Endodermal cell (in vitro differentiated cells): ENCODE measurements around the genes PCDHA10, PCDHB2 and PCDHGA2.

DNA sequence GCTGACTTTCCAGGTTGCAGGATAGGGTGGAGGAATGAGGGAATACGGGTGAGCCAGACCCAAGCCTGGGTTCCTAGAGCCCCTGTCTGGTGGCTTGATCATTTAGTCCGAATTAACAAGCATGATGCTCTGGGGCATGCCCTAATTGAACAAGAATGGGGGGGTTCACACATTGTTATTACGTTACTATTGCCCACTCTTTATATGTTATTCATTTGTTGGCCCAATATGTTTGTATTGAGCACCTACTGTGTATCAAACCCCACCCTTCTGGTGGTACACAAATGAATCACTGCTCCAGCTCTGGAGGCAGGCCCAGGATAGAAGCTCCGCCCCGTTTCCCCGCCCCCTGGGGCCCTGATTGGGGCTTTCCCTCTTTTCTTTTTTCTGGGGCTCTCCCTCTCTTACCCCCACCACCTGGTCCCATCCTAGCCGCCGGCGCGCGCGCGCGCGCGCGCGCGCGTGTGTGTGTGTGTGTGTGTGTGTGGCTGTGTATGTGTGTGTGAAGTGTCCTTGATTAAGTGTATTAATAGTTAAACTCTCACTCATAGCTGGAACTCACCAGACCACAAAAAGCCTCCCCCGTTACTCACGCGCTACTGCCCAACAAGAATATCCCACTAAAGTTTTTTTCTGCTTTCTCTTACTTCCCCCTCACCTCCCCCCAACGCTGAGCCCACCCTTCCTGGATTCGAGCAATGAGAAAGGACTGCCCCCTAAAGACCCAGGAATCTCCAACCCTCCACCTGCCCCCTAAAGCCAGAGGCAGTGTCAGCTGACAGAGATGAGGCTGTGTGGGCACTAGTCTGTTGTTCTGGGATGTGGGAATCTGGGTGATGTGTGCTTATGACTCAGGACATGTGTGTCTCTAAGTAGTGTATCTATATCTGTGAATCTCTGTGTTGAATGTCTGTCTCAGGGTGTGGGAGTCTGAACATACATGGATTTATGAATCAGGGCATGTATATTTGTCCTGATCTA lies 3.9 kb downstream of the CXXC5 start:
- PRO-cap: no peak

GRCh38 chr5:139675200-139675758 lies 27.1 kb downstream of the CXXC5 start:
- PRO-cap: no peak

DNA sequence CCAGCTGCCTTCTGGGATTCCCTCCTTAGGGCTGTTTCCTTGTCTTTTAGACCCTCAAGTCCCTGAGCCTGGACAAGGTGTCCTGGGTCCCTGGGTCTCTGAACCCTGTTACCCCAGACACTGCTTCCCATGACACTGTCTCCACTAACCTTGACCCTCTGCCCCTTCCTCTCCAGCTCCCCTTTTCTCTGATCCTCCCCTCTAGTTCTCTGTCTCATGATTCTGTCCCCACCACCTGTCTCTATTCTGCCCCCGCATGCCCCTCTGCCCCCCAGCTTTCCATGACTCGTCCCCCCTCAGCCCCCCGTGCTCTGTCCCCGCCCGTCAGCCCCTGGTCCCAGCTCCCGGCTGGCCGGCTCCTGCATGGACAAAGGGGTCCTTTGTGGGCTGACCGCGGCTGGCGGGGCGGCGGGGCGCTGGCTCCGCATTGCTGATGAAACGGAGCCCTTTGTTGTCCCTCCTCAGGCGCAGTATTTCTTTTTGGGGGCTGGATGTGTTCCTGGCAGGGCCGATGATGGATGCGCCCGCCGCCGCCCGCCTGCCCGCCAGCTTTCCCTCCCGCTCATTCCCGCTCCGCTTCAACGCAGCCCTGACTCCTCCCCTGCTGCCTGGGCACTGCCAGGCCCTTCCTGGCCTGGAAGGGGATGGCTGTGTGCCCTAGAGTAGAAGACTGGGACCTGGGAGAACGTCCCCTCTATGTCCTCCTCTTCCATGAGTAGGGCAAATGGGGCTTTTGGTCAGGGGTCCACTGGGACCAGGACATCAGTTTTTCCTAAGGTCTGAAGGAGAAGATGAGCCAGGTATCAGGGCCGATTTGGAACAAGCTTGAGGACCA lies 28.8 kb downstream of the CXXC5 start:
- PRO-cap: no peak

- PRO-cap: no peak
Observed at GRCh38 chr5:139680318-139680563, 32.1 kb downstream of the CXXC5 start.

DNA sequence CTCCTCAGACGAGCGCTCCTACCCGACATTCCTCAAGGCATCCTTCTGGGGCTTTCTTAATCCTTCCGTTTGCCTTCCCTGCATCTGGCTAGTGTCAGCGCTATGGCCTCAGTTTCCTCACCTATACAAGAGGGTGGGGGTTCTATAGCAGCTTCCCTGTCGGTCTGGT lies 63.4 kb downstream of the CXXC5 start:
- PRO-cap: bidirectional peak, plus-strand start outside the sequence, minus-strand start at position 77 of the sequence

DNA sequence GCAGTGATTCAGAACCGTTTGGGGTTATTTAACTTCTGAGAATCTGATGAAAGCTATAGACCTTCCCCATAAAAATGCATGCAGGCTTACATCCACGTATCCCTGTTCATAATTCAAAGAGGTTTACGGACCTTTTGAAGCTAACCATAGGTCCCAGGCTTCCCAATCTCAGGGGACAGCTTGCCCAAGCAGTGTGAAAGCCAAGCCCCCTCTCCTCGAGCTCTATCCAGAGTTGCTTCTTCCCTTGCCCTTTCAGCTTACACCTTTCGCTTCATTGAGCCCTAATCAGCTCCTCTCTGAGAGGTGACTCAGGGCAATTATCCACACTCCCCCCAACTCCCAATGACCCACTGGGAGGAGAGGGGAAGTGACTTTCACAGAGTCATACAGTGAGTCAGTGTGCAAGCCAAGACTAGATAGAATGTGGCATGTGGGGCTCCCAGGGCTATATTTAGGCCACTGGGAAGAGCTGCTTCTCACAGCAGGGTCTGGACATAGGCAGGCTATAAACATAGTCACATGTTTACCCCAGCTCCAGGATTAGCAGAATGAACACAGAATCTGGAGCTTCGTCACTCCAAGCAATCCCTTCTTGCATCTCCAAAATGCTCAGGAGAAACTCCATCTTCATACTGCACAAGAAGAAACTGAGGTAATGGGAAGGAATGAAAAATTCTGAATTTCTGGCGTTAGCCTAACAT lies 57.4 kb downstream of the NRG2 start:
- PRO-cap: no peak

GRCh38 chr5:140013966-140014540 lies 29.0 kb downstream of the NRG2 start:
- PRO-cap: no peak

- PRO-cap: no peak
Observed at GRCh38 chr5:140042518-140042803, 638 bp downstream of the NRG2 start.

DNA sequence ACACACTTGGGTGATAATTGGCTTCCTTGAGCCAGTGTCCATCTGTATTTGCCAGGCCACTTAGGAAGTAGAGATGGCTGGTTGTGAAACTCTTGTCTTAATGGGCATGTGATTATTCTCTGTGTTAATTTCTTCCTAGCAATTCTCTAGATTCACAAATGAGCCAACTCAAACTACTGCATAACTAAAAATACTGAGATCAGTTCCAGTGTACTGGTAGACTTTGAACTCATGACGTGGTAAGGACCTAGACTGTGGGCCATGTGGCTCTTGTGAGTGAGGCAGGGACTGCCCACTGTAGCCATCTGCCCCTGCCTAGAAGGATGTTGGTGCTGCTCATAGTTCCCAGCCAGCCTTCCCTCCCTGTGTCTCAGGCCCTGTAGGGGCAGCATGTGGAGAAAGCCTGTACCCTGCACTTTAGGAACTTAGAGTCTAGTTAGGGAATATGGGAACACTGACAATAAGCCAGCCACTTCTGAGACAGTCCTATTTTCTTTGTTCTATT lies 47.4 kb downstream of the CYSTM1 start:
- PRO-cap: no peak

GRCh38 chr5:140228074-140229032 lies 53.4 kb downstream of the CYSTM1 start:
- PRO-cap: no peak

DNA sequence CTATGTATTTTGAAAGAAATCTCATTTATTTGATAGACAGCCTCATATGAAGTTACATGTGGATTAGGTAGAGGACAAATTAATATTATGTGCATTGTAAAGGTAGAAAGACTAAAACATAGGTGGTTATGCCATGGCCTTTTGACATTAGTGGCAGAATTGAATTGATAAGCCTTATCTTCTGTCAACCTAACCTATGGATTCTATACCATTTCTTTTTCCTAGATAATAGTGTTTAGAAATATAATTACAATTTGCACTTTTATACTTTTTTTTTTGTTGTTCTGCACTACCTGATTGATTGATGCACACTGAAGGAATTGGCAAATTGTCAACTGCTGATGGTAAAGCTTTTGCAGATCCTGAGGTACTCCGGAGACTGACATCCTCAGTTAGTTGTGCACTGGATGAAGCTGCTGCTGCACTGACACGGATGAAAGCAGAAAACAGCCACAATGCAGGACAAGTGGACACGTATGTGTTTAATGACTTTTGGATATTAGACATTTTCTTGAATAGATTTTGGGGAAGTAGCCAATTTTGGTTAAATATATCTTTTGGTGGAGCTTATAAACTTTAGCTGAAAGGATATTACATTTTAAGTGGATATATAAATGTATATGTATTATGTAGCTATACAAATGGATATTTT lies 36.6 kb downstream of the ANKHD1 start:
- PRO-cap: no peak

GRCh38 chr5:140445690-140446196 lies 44.1 kb downstream of the ANKHD1 start:
- PRO-cap: no peak

- PRO-cap: no peak
Observed at GRCh38 chr5:140452869-140453271, 51.2 kb downstream of the ANKHD1 start.

GRCh38 chr5:140545951-140547363 lies 1.0 kb upstream of the EIF4EBP3 start:
- PRO-cap: no peak

DNA sequence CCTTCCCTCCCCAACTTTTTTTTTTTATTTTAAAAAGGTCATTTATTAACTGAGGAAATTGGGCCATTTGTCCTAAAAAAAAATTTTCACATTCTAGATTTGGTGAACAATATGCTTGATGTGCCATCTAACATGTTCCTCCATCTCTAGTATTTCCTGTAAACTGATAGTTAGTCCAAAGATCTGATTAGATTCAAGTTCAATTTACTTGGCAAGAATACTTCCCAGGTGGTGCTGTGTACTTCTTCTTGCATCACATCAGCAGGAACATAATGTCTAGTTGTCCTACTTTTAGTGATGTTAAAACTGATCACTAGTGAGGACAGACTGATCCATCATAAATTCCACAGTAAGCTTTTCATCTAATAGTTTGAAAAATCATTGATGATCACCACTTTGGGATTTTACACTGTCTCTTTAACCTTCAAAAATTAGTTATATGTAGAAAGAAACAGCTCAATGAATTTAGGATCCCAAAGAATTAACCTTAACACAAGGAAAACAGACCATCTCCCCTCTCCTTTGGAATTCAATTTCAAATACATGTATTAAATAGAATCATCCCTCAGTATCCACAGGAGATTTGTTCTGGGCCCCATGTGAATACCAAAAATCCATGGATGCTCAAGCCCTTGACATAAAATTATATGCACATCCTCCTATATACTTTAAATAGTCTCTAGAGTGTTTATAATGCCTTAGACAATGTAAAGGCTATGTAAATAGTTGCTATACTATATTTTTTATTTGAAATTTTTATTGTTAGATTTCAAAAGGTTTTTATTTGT lies 2.3 kb downstream of the HARS1 start:
- PRO-cap: no peak

DNA sequence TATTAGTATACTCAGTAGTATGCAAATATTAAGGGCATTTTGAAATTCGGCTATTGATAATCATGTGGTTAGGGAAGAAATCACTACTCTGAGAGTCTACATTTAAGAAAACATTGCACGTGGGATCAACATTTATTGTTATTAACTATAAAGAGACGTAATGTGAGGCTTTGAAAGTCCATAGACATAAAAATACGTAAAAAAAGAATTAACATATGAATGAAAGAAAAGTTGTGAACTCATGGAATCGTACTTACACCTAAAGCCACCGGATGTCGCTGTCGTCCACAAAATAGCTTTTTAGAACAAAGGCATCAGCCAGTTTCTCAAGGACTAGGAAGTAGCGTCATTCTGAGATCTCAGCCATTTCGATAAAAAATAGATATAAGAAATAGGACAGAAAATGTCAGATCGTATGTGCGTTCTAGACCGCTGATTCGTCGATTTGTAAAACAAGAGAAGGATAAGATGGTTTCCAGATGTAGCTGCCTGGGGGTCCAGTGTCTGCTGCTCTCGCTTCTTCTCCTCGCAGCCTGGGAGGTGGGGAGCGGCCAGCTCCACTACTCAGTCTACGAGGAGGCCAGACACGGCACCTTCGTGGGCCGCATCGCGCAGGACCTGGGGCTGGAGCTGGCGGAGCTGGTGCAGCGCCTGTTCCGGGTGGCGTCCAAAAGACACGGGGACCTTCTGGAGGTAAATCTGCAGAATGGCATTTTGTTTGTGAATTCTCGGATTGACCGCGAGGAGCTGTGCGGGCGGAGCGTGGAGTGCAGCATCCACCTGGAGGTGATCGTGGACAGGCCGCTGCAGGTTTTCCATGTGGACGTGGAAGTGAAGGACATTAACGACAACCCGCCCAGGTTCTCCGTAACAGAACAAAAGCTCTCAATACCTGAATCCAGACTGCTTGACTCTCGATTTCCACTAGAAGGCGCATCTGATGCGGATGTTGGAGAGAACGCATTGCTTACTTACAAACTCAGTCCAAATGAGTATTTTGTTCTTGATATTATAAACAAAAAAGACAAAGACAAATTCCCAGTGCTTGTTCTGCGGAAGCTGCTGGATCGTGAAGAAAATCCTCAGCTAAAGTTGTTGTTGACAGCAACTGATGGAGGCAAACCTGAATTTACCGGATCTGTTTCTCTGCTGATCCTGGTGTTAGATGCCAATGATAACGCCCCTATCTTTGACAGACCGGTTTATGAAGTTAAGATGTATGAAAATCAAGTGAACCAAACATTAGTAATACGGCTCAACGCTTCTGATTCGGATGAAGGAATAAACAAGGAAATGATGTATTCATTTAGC lies at the start of gene PCDHA10:
TSS of gene PCDHA10 (plus strand) at position 317 of the 1,311 bp plus-strand sequence.
- PRO-cap: unidirectional peak, plus-strand start at position 314 of the sequence; bidirectional peak, plus-strand start at position 567 of the sequence, minus-strand start at position 515 of the sequence; bidirectional peak, plus-strand start at position 707 of the sequence, minus-strand start at position 674 of the sequence; unidirectional peak, minus-strand start at position 738 of the sequence; unidirectional peak, minus-strand start at position 905 of the sequence

- PRO-cap: bidirectional peak, plus-strand start at chr5:141094623, minus-strand start at chr5:141094850; bidirectional peak, plus-strand start at chr5:141095058, minus-strand start at chr5:141095115
Observed at GRCh38 chr5:141094443-141095269, at the start of gene PCDHB2. PCDHB2 (plus strand) TSS chr5:141094615.

DNA sequence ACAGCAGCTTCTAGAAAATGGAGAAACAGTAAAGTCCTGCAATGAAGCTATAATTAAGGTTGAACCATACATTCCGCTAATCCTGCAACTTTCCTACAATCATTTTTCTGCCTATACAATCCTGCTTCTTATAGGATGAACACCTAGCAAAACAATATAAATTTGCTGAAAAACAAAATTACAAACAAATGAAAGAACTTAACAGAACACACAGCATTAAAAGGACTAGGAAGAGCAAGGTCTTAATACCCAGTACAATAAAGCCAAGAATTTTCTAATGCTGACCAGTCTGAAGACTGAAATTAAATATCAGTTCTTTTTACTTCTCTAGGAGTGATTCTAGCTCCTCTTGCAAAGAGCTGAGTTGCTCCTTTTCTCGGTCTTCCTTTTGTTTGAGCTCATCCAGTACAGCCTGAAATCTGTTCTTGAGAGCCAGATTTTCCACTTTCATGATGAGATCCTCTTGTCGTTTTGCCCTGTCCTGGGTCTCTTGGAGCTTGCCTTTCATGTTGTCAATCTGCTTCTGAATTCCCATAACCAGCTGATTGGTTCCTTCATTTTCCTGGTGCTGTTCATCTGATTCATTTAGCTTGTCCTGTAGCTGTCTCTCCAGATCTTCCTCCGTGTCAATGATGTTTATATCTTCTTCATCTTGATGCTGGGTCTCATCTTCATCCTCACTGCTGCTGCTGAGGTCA lies 1.8 kb downstream of the TAF7 start:
- PRO-cap: no peak

GRCh38 chr5:141338624-141339051 lies at the start of gene PCDHGA2:
PCDHGA2 (plus strand) TSS chr5:141338760.
- PRO-cap: unidirectional peak, plus-strand start at chr5:141338768

DNA sequence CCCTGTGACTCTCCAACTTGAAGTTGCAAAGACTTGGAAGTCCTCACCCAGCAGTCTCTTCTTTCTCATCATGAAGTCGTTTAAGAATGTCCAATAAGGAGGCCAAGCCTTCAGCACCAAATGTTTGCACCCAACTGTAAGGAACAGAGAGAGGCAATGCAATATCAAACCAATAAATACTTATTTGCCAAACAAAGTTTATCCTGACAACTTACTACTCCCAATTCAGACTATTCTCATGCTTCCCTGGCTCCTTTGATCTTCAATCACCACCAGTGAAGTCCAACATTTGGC lies 35.7 kb downstream of the DIAPH1 start:
- PRO-cap: no peak